Pericardium fibroblast (primary cell): ENCODE results near the genes GIPR, PTGIR and STRN4.

DNA sequence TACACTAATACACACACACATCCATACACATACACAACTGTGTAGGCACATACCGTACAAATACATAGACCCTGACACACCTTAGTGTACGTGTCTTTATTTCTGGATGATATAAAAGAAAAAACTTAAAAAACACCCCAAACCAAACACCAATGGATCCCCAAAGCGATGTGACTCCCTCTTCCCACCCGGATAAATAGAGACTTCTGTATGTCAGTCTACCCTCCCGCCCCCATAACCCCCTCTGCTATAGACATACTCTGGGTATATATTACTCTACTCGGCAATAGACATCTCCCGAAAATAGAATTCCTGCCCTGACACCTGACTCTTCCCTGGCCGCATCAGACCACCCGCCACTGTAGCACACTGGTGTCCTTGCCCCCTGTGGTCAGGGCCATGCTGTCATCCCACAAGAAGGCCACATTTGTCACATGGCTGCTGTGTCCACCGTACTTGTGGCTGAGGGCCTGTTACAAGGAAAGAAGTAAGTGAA, 7.4 kb upstream of the GPR4 start:
- RAMPAGE, long total RNA, result no peak

DNA sequence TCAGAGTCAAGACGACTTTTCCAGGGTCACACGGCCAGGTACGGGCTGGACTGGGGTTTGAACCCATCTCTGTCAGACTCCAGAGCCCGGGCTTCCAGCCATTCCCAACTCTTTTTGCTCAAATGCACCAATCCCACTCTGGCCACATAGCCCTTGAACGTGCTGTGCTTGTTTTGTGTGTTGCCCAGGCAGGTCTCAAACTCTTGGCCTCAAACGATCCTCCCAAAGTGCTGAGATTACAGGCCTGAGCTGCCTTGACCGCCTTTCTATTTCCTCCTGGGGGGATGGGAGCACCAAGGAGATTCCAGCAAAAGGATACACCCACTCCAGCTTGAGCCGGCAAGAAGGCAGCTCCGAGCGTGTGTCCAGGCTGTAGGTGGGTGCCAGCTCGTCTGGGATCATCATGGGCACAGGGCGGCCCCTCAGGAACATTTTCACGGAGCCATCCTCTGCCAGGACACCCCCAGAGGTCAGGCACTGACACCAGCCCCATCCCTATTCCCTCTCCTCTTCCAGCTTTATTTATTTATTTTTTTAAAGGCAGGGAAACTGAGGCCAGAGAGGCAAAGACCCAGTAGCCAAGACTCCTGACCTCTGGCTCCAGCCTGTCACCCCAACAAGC, 900 bp downstream of the EML2 start:
- RAMPAGE, long total RNA, result no peak

DNA sequence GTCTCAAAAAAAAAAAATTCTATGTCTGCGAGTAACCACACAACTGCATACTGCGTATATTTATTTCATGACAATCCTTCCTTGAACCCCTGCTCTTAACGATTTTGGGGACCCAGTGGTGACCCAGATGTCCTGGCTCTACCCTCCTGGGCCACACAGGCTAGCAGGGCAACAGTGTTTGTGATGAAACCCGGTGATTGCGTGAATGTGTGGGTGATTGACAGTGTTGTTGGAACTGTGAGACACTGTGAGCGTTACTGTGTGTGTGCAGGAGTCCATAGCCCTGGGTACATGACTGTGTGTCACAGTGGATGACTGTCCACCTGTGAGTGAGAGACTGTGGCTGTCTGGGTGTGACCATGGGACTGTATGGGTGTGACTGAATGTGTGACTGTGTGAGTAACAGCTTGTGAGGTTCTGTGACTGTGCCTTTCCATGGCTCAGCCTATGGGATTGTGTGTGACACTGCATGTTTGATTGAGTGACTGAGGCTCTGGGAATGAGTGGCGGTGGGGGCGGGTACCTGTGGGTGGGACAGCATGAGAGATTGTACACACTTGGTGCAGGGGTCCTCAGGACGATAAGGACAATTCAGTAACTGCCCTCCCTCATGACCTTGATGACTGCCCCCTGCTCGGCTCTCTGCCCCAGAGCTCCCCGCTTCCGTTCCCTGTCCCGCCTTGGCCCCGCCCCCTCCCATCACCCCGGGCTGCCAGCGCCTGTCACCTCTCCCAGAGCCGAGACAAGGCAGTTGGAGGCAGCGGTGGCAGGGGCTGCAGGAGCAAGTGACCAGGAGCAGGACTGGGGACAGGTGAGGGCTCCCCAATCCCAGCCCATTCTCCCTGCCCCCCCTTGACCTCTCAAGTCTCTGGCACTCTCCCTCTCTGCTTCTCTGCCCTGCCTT, at the start of gene GIPR:
GIPR (plus strand) TSS at position 734 of the 904 bp plus-strand sequence.
- RAMPAGE, long total RNA, result no peak

DNA sequence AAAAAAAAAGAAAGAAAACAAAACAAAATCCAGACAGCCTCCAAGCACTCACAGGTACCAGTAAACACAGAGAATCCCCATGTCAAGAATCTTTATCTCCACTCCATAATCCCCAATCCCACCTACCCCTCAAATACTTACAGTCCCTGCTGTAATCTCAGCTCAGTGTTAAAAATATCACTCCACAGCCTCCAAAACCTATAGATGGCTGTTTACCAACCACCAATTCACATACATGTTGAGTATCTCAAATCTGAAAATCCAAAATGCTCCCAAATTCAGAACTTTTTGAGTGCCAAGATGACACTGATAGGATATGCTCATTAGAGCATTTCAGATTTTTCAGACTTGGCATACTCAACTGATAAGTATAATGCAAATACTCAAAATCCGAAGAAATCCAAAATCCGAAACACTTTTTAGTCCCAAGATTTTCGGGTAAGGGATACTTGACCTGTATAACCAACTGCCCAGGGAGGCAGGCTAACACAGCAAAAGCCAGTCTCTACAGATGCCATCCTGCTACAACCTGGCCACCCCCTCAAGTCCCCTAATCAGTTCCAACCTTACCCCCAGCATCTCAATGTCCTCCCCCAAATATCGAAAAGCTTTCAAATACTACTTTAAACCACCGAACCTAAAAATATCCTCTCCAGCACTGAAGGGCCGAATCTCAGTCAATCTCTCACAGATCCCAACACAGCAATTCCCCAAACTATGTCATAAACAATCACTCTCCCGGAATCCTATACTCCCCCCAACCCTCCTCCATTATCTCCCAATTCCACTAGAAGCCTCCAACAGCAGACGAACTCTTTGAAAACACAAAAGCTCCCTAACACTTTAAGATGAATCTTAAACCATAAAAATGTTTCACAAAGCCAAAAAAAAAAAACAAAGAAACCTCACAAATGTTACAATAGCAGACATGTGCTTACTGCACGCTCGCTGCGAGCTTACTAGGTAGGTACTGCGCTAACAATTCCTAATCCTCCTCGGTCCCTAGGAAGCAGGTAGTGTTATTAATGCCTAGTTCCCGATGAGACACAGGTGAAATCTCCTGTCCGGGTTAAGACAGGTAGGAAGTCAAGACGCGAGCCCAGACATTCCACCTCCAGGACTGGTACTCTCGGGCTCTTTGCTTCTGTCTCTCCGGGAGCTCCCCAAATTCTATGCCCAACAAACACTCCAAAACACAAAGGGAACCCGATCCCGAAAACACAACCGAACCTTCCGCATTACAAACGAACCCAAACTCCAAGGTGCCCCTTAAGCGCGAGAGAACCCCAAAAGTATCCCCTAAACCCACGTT, 14.4 kb downstream of the FBXO46 start:
- RAMPAGE, long total RNA, result no peak

GRCh38 chr19:45729760-45730267, 882 bp downstream of the FBXO46 start:
- RAMPAGE, long total RNA, result no peak

DNA sequence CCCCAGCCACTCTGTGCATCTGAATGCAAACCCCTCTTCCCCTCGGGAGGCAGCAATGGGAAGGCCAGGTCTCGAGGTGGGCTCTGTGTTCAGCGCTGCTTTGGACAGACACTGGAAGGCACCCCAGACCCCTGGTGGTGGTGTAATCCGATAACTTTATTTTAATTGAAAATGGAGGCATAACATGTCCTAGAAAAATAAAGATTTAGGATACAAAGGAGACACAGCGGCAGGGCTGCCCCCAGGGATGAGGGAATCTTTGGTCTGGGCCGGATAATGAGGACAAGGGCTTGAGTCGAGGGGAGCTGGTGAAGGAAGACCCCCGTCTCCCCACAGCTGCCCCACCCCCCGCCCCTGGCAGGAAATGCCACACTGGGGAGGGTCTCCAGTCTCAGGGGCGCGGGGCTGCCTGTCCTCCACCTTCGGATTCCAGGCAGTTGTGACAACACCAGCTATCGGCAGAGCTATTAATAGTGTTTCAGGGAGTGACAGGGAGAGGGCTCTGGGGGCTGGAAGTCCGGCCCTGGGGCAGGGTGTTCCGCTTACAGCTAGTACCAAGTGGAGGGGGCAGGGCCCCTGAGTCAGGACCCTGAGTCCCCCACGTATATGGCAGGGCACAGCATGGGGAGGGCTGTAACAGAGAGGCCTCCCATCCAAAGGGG, 4.3 kb downstream of the SIX5 start:
- RAMPAGE, long total RNA, result no peak

GRCh38 chr19:45768011-45768679, 907 bp downstream of the SIX5 start:
- RAMPAGE, long total RNA, result no peak

- RAMPAGE, long total RNA, result no peak
Measured at GRCh38 chr19:46309102-46309512, 12.3 kb downstream of the HIF3A start.

DNA sequence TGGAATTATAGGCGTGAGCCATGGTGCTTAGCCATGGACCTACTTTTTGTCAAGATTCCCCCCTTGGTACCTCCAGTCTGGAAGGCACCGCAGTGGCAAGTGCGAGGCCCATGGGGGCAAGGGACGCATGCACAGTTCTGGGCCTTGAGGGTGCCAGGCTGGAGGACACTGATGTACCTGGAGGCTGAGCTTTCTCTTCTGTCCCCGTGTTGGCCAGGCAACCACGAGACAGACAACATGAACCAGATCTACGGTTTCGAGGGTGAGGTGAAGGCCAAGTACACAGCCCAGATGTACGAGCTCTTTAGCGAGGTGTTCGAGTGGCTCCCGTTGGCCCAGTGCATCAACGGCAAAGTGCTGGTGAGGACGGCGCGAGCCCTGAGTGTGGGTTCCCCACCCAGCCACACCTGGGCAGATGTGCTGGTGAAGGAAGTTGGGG, 26.5 kb downstream of the CCDC8 start:
- RAMPAGE, long total RNA, result no peak

GRCh38 chr19:46407720-46408046, 5.7 kb downstream of the CCDC8 start:
- RAMPAGE, long total RNA, result no peak

- RAMPAGE, long total RNA, result no peak
Measured at GRCh38 chr19:46487781-46488336, 7.8 kb downstream of the PNMA8B start.

- RAMPAGE, long total RNA, result no peak
Measured at GRCh38 chr19:46520548-46521074, 24.9 kb upstream of the PNMA8B start.

- RAMPAGE, long total RNA, result no peak
Measured at GRCh38 chr19:46624845-46625918, at the start of gene PTGIR. TSS of gene PTGIR (minus strand) at chr19:46625089.

- RAMPAGE, long total RNA, result no peak
Measured at GRCh38 chr19:46732815-46733663, 12.8 kb upstream of the FKRP start.

DNA sequence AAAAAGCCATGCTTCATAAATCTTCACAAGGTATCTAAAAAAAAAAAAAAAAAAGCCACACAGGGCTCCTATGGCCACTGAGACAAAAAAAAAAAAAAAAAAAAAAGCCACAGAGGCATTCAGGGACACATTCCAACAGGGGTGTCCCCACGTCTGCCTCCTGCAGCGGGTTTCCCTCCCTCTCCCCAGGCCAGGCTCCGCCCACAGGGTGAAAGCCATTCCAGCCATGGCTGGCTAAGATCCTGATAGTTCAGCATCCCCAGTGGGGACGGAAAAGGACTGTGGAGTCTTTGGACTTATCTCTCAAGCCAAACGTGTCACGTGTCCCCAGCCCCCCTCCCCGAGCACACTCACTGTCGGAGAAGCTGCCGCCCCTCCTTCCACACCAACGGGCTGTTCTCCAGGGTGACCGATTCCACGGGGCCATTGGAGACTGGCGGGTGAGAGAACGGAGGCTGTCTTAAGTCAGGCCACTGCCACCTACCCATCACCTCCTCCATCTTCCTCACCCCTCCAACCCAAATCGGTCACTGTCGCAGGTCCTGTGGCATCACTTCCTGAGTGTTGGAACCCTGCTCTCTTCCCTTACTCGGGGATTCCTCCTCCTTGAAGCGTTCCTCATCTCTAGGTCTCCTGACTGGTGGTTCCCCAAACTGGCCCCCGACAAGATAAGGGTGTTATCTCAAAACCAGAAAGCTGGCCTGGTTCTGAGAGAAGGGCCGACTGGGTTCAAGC, 9.2 kb upstream of the FKRP start:
- RAMPAGE, long total RNA, result no peak

GRCh38 chr19:46746169-46747015, at the start of gene STRN4:
TSS of gene STRN4 (minus strand) at chr19:46746450.
- RAMPAGE, long total RNA, result no peak

DNA sequence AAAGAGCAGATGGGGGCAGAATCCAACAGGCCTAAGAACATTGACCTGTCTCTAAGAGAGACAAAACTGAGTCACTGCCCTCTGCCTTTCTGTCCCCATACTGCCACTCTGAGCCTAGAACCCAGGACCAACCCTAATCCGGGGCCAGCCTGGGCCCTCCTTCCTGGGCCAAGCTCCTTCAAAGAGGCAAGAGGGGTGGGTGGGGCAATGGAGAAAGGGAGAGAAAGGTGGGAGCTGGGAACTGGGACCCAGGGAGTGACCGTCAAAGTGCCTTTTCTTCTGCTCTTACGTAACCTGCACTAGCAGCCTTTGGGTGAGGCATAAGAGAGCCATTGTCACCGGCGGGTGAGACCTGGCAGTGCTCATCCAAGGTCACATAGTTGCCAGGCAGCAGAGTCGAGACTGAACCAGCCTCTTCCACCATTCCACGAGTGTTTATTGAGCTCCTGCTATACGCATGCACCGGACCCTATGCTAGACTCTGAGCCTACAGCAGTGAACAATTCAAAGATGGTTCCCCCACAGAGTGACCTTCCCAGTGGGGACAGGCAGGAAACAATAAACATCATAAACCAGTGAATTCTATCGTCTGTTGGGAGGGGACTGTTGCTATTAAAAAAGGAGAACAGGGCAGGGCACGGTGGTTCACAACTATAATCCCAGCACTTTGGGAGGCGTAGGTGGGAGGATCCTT, 18.5 kb upstream of the STRN4 start:
- RAMPAGE, long total RNA, result no peak

DNA sequence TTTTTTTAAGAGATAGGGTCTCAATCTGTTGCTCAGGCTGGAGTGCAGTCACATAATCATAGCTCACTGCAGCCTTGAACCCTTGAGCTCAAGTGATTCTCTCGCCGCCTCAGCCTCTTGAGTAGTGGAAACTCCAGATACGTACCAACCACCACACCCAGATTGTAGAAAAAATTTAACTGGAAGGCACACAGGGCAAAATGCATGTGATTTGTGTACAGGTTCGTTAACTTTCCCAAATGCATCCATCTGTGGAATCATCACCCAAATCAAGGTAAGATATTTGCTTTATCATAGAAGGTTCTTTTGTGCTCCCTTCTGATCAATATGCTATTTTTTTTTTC, 16.0 kb downstream of the SLC1A5 start:
- RAMPAGE, long total RNA, result no peak

GRCh38 chr19:46859671-46859970, 1.2 kb upstream of the ARHGAP35 start:
- RAMPAGE, long total RNA, result no peak

- RAMPAGE, long total RNA, result no peak
Measured at GRCh38 chr19:46916511-46916802, 55.7 kb downstream of the ARHGAP35 start.